Ishikawa (cell line): ENCODE measurements around a stretch of chr2.

DNA sequence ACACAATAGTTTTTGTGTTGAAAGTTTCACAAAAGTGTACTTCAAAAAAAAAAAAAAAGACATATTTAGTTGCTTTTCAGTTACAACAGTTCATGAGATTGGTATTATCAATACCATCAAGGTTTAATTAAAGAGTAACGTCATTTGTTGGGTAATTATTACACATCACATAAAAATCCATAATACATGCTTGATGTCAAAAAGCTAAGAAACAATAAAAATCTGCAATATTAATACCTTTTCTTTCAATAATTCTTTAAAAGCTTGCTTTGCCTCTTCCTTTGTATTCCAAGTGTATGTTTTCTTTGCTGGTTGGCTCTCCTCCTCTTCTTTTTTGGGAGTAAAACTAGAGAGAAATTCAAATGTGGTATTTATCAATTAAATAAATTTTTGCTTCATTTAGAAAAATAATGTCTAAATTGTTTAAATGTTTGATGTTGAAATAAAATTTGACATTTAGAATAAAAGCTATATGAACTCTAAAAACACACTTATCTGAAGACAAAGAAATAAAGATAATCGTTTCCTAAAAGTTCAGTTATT, 43.8 kb downstream of the PRPF40A start:
- RRBS: no CpG with 5 or more reads among the region's 2 CpGs

- RRBS: no CpG with 5 or more reads among the region's 7 CpGs
These were observed 1.5 kb downstream of the PRPF40A start for GRCh38 chr2:152715620-152716304.

- RRBS: no CpG with 5 or more reads among the region's 33 CpGs
These were observed 366.8 kb downstream of the NR4A2 start for GRCh38 chr2:155965384-155966545.

GRCh38 chr2:156321473-156321975, 11.0 kb downstream of the NR4A2 start:
- RRBS: no CpG with 5 or more reads among the region's 28 CpGs

DNA sequence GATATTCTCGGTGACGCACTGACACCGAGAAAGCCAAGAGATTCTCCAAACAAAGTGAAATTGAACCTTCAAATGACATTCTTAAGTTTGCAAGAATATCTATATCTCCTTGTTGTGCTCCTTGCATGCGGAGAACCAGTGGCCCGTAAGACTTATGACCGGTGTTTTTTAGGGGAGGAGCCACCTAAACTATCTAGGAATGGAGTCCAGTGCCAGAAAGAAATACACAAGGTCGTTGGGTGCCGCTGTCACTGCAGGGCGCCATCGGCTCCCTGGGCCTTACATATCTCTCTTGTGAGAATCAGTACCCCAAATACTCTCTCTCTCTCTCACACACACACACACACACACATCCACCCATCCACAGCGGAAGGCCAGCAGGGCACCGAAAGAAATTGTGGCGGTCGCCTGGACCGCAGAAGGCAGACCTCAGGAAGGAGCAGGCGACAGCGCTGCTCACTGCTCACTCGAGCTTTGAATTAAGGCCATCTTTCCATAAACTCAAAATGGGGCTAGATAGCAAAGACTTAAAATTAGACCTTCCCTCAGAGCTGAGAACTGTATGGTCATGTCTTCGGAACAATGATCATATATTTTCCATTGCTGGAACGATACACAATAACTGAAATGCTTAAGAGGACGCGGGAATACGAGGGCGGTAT, 10.4 kb downstream of the NR4A2 start:
- RRBS: no CpG with 5 or more reads among the region's 24 CpGs

GRCh38 chr2:156324862-156325328, 7.6 kb downstream of the NR4A2 start:
- RRBS: no CpG with 5 or more reads among the region's 1 CpG

GRCh38 chr2:156332056-156332413, 486 bp downstream of the NR4A2 start:
- RRBS: no CpG with 5 or more reads among the region's 15 CpGs

GRCh38 chr2:156405341-156405956, 30.7 kb upstream of the GPD2 start:
- RRBS: no CpG with 5 or more reads among the region's 4 CpGs

DNA sequence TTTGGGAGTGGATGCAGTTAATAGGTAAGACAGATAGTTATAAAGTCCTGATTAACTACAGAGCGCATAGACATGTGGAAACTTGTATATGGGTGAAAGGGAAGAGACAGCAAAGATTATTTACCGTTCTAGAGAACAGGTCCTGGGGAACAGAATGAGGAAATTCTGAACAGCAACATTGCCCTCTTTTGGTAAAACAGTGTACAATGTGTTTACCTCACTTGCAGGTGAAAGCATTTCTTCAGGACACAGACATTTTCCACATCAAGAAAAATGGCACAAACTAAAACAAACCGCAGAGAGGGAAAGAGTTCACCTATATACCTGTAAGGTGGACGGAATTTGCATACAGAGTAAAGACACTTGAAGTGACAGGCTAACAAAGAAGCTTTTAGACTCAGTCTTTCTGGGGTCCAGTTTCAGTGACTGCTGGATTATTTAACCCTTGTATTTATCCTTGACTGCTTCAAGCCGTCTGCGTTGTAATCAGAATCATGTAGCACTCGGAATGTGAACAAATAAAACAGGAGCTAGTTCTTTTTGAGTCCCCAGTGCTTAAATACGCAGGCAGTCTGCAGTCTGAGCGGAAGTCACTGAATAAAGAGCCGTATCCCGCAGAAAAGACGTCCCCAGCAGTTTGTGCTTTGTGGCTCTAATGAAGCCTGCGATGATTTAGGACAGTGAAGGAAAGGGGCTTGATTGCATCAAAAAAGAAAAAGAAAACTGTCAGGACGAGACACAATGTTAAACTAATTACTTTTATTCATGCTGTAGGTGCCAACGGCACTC, 364.8 kb upstream of the GALNT5 start:
- RRBS: no CpG with 5 or more reads among the region's 15 CpGs

DNA sequence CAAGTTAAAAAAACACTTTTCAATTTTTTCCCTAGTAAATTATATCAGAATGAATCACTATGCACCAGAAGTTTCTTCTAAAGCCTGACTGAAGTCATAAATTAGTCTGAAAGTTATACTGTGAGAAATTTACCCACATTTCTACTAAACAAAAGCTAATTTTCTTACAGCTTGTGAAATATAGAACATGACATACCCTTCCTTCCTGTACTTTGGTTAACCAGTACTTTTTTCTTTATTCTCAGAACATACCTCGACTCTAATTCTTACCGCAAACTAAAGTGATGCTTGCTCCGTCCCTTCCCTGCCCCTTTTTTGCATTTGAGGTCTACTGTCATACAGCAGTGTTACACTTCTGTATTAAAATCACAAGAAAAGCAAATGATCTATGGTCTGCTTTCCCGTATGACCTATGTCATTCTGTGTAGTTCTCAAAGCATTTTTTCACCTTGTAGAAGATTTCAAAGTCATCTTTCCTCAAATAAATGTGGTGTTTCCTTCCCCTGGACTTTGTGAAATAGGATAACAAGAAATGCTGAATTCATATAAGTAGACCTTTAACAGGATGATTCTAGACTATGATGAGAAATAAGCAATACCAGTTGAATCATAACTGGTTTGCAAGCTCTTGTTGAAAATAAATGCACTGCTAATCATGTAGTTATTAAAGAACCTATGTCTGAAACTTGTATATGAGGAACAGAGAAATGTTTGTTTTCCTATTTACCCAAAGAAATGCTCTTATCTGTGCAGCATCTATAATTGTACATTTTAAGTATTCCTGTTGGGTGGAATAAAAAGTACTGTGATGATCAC, 30.4 kb downstream of the CYTIP start:
- RRBS: no CpG with 5 or more reads among the region's 4 CpGs

- RRBS: no CpG with 5 or more reads among the region's 17 CpGs
These were observed 894 bp downstream of the ACVR1C start for GRCh38 chr2:157627648-157628292.

DNA sequence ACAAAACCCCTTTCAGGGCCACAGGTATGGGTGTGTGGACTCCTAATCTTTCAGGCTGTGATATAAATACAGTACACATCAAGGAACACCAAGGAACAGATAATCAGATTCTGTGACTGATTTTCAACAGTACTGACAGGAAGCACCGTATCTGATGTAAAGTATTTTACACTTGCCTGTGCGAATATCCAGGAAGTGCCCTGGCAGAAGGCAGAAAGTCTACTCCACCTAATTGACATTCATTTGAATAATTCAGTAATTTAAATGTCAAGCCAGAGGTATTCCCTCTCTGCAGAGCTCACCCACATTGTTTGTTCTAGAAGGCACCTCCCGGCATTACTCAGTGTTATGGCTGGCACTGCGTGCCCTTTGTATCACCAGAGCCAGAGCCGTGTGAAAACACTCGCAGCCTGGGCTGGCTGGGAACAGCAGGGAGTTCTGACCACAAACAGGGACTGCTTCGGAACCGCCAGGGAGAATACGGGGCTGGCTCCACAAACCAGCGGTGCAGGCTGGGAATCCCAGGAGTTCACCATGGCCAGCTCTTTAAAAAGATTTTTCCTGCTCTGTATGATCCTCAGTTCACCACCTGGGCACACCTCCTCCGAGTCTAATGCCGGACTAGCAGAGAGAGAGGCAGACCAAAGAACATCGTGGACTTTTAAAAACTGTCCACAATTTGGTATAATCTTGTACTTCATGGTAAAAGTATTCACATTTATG, 91.7 kb downstream of the ACVR1 start:
- RRBS: no CpG with 5 or more reads among the region's 13 CpGs

- RRBS: 1% methylated on average over 27 of the region's 82 CpGs
These were observed 1.1 kb downstream of the PKP4 start for GRCh38 chr2:158457593-158458502.

DNA sequence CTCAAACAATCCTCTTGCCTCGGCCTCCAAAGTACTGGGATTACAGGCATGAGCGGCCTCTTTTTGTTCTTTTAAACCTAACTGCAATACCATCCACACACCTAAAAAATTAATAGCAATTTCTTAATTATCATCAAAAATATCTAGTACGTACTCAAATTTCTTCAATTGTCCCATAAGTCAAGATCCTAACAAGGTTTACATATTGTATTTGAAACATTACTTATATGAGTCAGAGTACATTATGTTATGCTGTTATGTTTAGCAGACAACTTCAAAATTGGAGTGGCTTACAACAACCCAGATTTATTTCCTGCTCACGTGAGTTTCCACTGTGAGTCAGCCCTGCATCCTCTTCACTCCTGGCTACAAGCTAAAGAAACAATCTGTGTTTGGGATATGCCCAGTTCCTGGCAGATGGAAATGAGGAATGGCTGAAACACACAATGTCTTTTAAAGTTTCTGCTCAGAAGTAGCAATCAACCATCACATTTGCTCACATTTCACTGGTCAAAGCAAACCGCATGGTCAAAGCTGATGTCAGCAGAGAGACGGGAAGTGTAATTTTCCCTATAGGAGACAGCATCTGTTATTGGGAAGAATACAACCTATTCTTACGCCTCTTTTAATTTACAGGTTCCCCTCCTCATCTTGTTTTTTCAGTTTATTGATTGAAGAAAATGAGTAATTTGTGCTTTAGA, 31.4 kb upstream of the TANC1 start:
- RRBS: no CpG with 5 or more reads among the region's 7 CpGs

DNA sequence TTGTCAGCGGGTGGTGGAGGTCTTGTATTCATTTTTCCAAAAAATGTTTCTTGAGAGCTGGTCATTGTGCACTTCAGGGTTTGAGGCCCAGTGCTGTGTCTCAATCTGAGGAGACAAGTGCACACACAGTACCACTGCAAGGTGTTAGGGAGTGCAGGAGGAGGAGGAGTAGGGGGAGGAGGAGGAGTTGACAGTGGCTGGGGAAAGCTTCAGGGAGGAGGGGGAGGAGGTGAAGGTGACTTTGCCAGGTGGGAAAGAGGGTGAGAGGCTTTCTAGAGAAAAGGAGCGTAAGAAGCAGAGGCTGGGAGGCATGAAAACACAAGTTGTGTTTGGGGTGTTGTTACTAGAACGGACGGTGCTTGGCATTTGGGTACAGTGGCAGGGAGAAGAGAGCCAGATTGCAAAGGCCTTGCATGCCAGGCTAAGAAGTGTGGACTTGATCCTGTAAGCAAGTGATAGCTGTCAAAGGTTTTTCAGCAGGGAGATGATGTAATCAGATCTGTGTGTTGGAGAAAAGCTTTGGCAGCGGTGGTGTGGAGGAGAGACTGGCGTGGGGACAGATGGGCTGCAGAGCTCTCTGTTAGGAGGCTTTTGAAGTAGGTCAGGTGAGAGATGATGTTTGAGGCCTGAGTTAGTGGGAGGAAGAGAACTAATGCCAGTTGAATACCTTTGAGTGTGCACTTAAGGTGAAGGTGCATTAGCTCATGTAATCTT, 16.2 kb downstream of the TANC1 start:
- RRBS: no CpG with 5 or more reads among the region's 6 CpGs

DNA sequence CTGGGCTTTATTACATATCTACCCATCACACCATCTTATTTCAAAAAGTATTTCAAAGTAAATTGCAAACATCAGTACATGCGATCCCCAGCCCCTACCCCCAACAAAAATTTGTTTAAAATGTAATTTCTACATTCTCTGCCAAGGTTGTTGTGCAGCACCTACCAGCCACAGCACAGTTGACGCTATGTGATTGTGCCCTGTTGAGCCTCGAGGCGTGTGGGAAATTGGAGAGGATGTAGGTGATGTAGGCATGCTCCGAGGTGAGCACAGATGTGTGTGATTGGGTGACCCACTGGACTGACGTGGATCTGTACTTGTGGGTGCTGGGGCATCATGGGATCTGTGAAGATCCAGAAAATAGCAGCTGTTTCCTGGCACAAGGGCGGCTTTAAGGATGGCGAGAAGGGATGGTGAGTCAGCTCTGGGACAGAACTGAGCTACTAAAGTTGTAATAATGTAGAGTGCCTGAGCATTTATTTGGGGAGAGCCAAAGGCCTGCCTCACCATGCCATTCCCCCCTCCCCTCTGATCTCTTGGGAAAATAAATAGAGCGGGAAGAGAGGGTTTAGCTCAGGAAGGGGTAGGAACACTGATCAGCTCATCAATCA, 30.0 kb downstream of the TANC1 start:
- RRBS: no CpG with 5 or more reads among the region's 9 CpGs

GRCh38 chr2:159210016-159210274, 76.6 kb downstream of the WDSUB1 start:
- RRBS: no CpG with 5 or more reads among the region's 6 CpGs

- RRBS: no CpG with 5 or more reads among the region's 2 CpGs
These were observed 60.8 kb upstream of the WDSUB1 start for GRCh38 chr2:159347281-159347810.

DNA sequence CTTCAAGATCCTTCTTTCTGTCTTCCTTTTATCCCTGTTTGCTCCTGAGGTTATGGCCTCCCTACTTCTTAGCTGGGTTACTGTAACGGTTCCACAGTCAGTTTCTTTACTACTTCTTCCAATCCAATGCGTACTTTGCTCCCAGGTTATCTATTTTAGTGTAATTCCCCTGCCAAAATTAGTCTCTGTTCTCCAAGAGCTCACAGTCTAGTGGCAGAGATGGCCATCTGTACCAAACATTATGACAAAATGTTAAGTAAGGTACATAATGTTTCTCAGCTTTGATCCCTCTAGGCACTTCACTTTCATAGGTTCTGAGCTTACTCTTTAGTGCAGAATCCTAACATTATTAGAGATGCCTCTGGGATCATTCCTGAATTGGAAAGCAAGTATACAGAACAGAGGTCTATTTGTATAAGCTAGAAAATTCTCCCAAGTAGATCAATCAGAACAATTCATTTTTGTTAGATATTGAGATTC, 85.1 kb upstream of the WDSUB1 start:
- RRBS: no CpG with 5 or more reads among the region's 2 CpGs